Measurements from ENCODE around the gene ZFP36L1.

GRCh38 chr14:68401322-68401719, 391.5 kb downstream of the ZFP36L1 start:
- PRO-cap: no peak
- RAMPAGE, long total RNA, 2 experiments: no peak in any of the 2 experiments

DNA sequence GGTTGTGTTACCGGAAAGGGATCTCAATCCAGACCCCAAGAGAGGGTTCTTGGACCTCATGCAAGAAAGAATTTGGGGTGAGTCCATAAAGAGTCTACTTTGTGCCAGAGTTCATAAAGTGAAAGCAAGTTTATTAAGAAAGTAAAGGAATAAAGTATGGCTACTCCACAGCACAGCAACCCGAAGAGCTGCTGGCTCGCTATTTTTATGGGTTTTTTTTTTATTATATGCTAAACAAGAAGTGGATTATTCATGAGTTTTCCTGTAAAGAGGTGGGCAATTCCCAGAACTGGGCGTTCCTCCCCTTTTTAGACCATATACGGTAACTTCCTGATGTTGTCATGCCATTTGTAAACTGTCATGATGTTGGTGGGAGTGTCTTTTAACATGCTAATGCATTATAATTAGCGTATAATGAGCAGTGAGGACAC, 372.6 kb downstream of the ZFP36L1 start:
- PRO-cap: no peak
- RAMPAGE, long total RNA, 2 experiments: no peak in any of the 2 experiments

- PRO-cap: no peak
- RAMPAGE, long total RNA, 2 experiments: no peak in any of the 2 experiments
These were observed 324.1 kb downstream of the ZFP36L1 start for GRCh38 chr14:68468695-68469262.

DNA sequence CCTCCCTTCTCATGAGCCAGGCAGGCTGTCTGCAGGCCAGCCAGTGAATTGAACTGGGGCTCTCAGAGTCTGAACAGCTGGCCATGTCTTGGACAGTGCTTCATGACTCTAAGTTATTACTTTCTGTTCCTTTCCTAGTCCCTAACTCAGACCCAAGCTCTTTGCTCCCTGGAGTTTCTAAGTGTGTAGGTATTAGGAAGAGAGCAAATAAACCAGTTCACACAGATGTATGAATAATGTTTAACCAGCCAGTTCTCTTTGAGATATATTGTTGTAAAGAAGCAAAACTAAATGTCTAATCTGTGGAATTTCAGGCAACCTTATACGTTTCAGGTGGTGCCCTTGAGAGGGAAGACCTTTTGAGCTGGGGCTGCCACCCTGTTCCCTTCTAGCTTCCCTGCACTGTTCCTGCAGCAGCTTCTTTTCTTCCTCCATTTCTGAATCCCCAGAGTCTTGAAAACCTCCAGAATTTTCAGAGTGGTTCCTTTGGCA, 271.5 kb downstream of the ZFP36L1 start:
- PRO-cap: no peak
- RAMPAGE, long total RNA, 2 experiments: no peak in any of the 2 experiments

- PRO-cap: no peak
- RAMPAGE, long total RNA, 2 experiments: no peak in any of the 2 experiments
These were observed 241.7 kb downstream of the ZFP36L1 start for GRCh38 chr14:68550856-68551779.

GRCh38 chr14:68564081-68564760, 228.6 kb downstream of the ZFP36L1 start:
- PRO-cap: no peak
- RAMPAGE, long total RNA, 2 experiments: no peak in any of the 2 experiments

GRCh38 chr14:68611460-68612406, 181.1 kb downstream of the ZFP36L1 start:
- PRO-cap: no peak
- RAMPAGE, long total RNA, 2 experiments: no peak in any of the 2 experiments

GRCh38 chr14:68632234-68632530, 160.7 kb downstream of the ZFP36L1 start:
- PRO-cap: no peak
- RAMPAGE, long total RNA, 2 experiments: no peak in any of the 2 experiments

DNA sequence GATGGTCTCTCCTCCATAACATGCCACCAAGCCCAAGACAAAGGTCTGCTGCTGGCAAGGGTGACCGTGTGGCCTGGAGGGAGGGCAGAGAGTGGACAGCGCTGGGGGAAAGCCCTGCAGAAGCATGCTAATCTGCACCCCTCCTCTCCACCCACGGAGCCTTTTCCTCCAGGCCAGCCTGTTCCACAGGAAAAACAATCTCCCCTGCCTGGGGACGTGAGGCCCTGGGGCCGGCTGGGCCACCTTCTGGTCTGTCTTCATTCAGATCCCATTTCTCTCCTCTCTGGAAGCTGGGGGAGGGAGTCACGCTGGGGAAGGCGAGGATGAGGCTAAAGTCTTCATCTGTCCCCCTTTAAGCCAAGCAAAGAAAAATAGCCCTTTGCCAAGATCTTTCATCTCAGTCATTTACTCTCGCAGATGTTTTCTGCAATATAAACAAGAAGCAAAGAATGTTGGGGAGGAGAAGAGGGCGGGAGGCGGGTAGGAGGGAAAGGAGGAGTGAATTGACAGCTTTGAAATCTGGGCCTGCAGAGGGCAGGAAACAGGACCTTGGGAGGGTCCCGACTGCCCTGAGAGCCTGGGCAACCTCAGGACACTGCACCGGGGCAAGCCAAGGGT, 133.8 kb downstream of the ZFP36L1 start:
- PRO-cap: no peak
- RAMPAGE, long total RNA, 2 experiments: no peak in any of the 2 experiments

DNA sequence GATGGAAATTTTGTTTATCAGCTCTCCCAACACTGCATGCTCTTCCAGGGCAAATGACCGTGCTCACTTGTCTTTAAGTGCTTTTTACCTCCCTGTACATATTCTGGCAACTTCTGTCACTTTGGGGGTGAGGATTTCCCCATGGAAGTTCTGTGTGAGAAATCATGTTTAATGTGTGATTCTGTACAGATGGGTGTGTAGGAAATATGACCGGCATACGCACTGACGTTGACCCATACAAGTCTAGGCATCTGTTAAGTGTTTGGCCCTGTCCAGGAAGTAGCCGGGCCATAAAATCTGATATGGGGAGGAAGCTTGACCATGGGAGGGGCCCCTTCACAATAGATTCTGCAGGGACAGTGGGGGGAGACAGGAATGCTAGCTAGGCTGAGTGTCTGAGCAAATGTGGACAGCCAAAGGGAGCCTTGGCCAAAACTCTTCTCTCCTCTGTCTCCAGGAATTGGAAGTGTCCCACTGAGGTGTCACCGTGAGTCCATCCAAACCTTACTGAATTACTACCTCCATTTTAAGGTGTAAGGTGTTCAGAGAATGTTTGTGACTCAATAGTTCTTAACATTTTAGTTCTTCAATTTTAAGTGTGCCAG, 65.1 kb downstream of the ZFP36L1 start:
- PRO-cap: no peak
- RAMPAGE, long total RNA, 2 experiments: no peak in any of the 2 experiments

DNA sequence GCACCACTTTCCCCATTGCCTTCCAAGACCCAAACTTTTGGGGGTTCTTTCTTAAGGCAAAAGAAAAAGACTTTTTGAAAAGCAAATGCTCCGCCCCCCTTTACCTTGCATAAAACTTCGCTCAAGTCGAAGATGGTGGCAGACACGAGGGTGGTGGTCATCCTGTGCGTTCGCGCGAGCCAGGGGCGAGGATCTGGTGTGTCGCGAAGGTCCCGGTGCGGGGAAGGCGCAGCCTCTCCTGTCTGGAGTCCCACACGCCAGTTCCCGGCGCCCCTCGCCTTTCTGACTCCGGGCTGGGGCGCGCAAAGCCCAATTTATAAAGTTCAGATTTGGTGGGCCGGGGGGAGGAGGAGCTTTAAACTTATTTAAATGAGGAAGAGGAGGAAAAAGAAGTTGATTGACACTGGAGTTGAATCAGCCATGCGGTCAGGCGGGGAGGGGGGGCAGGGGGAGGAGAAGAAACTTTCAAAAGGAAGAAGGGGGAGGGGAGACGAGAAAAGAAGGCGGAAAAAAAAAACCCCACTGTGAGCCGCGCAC, at the start of gene ZFP36L1:
TSS of gene ZFP36L1 (minus strand) at position 290 of the 537 bp plus-strand sequence.
- PRO-cap: bidirectional peak, plus-strand start at position 141 of the sequence, minus-strand start at position 39 of the sequence; bidirectional peak, plus-strand start outside the sequence, minus-strand start at position 287 of the sequence
- RAMPAGE, long total RNA, 2 experiments: no peak in any of the 2 experiments

- PRO-cap: no peak
- RAMPAGE, long total RNA, 2 experiments: no peak in any of the 2 experiments
These were observed 67.4 kb downstream of the ACTN1 start for GRCh38 chr14:68911754-68912008.

DNA sequence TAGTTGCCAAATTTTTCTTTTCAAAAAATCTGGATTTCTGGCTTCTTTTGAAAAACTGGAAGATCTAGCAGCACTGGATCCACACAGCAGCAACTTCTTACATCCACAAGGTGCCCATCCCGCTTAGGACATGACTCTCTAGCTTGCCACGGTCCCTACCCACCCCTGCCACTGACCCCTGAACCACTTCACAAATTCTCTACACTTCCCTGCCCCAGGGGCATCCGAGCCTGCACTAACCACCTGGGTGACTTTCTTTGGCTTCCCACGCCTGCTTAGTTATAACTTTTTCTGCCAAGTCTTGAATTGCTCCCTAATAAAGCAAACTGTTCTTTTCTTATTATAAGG, 60.0 kb downstream of the ACTN1 start:
- PRO-cap: no peak
- RAMPAGE, long total RNA, 2 experiments: no peak in any of the 2 experiments

DNA sequence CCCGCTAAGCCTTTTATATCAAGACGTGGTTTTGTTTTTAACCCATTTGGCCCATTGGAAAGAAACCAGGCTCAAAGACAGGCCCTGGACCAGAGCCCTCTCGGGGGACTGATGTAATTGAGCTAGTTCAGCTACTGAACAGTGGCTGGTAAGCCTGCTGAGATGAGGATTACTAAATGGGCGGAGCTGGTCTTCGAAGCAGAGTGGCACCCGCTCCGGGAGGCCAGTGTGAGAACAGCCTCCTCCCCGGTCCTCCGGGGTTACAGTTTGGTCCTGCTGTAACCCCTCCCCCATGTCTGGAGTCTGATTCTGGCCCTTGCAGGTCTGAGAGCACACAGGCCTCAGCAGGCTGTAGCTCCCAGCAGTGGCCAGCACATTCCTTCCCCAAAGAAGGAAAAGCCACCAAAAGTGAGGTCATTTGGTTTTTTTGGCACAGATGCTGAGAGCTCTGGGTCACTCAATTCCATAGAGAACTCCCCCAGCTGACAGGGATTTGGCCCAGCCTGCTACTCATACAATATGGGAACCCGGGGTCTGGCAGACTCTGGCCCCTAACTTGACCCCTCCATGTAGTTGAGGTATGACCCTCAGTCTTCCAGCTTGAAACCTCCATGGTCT, 39.2 kb downstream of the ACTN1 start:
- PRO-cap: no peak
- RAMPAGE, long total RNA, 2 experiments: no peak in any of the 2 experiments

DNA sequence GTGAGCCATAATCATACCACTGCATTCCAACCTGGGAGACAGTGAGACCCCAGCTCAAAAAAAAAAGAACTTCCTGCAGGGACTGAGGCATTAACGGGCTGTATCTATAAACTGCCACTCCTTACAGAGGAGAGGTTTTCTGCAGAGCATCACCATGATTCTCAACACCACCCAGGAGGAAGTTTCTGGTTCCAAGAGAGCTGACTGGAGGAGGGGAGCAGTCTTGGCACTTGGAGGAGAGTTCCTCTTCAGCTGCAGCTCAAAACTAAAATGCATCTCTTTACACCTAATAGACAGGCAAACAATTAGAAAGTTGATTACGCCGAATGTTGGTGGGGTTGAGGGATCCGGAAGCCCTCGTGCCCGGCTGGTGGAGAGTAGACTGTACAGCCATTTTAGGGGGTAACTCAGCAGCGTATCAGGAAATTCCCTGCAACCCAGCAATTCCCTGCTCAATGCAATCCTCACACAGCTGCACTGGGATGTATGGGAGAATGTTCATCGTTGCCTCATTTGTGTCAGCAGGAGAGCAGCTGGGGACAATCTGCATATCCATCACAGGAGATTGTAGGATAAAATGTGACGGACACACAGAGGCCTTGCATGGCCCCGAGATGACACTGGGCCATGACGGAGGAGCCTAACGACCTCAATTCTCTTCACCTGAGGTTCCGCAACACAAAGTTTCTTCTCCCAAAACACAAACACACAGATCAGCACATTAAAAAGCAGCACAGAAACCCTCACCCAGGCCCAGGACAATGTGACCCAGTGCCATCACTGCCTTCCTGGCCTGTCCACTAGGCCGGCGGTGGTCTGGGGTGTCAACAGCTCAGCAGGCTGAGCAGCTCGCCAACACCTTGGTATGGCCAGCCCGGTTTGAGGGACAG, 36.5 kb downstream of the ACTN1 start:
- PRO-cap: no peak
- RAMPAGE, long total RNA, 2 experiments: no peak in any of the 2 experiments

DNA sequence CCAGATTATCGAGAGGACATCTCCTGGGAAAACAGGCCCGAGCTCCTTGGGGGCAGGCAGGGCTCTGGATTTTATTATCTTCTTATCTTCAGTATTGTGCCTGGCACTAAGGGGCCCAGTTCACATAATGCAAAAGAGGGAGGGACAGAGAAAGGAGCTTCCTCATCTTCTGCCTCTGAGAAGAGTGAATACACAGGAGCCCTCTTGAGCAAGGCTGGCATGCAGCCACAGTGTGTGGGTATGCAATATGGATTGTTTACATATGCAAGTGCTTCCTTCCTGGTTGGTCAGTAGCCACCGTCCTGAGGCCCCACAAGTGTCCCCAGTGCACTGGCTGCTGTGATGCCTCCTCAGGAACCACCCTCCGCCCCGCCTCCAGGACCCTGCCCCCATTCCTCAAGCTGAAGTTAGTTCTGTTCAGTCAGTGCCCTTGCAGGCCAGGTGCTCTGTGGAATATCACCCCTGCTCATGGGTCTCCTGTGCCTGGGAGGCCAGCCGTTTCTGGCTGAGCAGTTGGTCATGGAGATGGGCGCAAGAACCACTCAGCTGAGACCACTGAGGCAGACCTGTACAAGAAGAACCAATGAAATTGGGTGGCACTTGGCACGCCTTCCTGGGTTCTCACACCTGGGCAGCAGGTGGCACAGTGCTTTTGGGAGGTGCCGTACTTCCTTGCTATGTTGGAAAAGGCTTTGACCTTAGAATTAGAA, 35.0 kb upstream of the ACTN1 start:
- PRO-cap: no peak
- RAMPAGE, long total RNA, 2 experiments: no peak in any of the 2 experiments

DNA sequence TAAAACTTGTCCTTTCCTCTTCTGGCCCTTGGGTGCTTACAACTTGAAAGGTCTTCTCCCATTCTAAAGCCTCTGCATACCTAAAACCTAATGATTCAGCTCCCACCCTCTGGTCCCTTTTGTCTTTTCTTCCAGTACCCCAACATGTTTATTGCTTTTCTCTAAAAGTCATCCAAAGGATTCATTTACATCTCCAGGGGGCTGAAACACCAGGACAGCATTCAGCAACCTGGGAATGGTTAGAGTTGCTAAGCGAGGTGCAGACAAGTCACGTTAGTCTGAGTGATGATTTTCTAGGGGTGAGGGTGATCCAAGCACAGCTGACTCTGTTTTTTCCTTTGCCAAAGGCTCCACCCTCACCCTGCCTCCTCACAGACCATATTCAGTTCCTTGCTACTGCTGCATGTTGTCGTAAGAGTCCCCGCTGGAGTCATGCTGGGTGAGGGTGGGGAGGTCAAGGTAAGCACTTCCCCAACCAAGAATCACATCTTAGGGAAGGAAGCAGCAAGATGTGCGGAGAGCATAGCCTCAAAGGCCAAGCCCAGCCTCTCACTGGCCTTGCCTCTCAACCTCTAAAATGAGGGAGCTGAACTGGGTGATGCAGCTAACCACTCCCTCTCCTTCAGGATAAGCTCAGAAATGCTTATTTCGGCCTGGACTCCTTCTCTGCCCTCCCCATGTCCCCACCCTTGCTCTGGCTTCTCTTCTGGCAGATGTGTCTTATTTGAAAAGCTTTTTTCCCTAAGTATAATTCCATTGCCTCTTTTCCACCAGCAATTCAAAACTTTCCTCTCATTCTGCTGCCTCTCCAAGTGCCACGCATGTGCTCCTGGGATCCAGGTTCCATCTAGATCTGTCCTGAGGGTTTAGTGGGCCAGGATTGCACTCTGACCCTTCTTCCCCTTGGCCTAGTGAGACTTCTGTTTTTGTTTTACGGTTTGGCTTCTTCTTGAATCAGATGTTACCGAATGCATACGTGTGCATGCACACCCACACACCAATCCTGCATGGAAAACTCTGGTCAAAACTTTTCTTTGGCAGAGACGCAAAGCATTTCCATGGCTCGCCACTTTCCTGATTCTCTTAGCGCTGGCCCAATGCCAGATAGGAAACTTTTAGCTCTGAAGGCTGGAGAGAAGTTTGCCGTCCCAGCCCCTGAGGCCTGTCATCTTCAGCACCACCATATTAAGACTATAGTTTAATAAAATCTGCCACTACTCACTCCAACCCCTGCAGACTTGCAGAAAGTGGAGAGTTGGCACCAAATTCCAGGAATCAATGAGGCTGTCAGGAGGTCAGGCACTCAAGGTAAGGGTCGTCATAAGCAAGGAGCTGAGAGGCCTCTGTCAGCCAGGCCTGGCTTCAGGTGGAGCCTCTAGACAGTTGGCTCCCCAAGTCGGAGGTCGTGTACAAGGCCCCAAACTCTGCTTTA, 67.1 kb upstream of the ACTN1 start:
- PRO-cap: no peak
- RAMPAGE, long total RNA, 2 experiments: no peak in any of the 2 experiments

DNA sequence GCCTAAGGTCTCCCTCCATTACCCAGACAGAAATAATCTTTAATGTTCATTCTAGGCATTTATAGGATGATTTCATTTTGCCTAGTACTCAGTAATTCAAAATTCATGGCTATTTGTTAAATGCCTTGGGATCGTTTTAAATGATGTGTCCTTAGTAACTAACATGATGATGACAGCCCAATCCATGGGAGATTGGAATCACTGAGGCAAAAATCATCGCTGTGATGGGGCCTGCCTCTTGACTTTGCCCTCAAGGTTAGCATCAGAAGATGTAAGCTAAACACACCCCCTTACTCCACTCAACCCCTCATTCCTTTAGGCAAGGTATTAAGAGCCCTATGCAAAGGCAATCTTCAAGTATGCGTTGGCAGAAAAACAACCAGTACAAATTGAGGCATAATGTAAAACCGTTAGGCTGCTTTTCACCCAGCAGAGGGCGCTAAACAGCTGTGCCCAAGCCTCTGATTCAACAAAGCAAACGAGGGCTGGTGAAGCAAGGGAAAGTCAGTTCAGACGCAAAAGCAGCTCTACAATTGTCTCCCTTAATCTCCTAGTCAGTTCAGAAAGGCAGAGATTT, 23.8 kb downstream of the DCAF5 start:
- PRO-cap: no peak
- RAMPAGE, long total RNA, 2 experiments: no peak in any of the 2 experiments

- PRO-cap: bidirectional peak, plus-strand start at chr14:69151822, minus-strand start at chr14:69151535
- RAMPAGE, long total RNA, 2 experiments: no peak in any of the 2 experiments
These were observed 1.4 kb downstream of the DCAF5 start for GRCh38 chr14:69151157-69152250.

GRCh38 chr14:69152251-69152475, 756 bp downstream of the DCAF5 start:
- PRO-cap: no peak
- RAMPAGE, long total RNA, 2 experiments: no peak in any of the 2 experiments

Measured in breast epithelium (tissue), 2 donors.